ENCODE data around the genes MRC2, MARCHF10, MAP3K3 and STRADA.

GRCh38 chr17:62627613-62627971 lies at the start of gene MRC2:
Gene MRC2 (plus strand): TSS chr17:62627670.
- PRO-cap, result bidirectional peak, plus-strand start at chr17:62627673, minus-strand start at chr17:62627520; bidirectional peak, plus-strand start at chr17:62628063, minus-strand start at chr17:62627785
- RRBS, result 2% methylated on average over 11 of the region's 43 CpGs

DNA sequence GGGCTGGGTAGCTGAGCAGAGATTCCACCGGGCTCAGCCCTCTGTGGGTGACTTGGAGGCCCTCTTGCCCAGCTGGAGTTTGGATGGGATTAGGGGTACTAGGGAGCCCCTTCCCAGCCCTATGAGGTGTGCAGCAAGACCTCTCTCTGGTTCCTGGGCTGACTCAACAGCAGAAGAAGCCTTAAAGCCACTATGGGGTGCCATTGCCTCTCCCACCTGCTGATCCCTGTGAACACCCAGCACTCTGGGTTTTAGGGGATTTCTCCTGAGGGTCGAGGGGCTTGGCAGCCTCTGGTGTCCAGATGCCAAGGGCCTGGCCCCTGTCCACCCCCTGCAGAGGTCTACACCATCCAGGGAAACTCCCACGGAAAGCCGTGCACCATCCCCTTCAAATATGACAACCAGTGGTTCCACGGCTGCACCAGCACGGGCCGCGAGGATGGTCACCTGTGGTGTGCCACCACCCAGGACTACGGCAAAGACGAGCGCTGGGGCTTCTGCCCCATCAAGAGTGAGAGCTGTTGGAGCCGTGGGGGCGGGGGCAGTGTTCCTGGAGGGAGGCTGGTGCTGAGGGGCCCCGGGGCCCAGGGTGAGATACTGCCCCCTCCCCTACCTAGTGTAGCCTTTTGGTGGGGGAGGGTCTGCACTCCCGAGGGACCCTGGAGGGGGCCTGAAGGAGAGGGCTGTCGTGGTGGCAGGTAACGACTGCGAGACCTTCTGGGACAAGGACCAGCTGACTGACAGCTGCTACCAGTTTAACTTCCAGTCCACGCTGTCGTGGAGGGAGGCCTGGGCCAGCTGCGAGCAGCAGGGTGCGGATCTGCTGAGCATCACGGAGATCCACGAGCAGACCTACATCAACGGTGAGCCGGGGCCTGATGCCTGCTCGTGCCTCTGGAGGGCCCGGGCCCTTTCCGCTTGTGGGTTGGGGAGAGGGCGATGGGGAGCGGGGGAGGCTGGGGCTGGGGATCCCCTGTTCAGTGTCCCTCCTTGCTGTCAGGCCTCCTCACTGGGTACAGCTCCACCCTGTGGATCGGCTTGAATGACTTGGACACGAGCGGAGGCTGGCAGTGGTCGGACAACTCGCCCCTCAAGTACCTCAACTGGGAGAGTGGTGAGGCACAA lies 38.6 kb downstream of the MRC2 start:
- PRO-cap, result no peak
- RRBS, result no CpG with 5 or more reads among the region's 36 CpGs

DNA sequence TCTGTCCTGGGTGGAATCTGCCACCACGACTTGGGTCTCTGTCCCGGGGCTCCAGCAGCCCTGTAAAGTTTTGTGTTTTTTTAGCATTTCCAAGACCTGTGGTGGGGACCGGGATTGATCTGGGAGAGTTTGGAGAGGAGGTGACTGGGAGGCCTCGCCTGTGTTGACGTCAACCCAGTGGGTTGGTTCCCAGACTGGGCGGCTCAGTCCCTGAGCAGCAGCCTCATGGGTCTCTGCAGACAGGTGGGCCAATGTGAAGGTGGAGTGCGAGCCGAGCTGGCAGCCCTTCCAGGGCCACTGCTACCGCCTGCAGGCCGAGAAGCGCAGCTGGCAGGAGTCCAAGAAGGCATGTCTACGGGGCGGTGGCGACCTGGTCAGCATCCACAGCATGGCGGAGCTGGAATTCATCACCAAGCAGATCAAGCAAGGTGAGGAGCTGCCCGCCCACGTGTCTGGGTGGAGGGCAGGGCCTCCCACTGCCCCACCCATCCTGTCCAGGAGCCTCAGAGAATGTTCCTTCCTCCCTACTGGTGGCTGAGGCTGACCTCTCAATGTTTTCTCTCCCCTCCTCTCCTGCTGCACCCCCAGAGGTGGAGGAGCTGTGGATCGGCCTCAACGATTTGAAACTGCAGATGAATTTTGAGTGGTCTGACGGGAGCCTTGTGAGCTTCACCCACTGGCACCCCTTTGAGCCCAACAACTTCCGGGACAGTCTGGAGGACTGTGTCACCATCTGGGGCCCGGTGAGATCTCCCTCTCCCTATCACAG lies 44.1 kb downstream of the MRC2 start:
- PRO-cap, result bidirectional peak, plus-strand start at position 506 of the sequence, minus-strand start at position 438 of the sequence
- RRBS, result 75% methylated on average over 2 of the region's 22 CpGs

- PRO-cap, result no peak
- RRBS, result no CpG with 5 or more reads among the region's 35 CpGs
Measured at GRCh38 chr17:62692161-62693264, 65.0 kb downstream of the MRC2 start.

- PRO-cap, result no peak
- RRBS, result no CpG with 5 or more reads among the region's 3 CpGs
Measured at GRCh38 chr17:62709871-62710399, 82.5 kb downstream of the MRC2 start.

- PRO-cap, result no peak
- RRBS, result 24% methylated on average over 13 of the region's 50 CpGs
Measured at GRCh38 chr17:62808029-62808567, at the start of gene MARCHF10. Gene MARCHF10 (minus strand): TSS chr17:62808314.

DNA sequence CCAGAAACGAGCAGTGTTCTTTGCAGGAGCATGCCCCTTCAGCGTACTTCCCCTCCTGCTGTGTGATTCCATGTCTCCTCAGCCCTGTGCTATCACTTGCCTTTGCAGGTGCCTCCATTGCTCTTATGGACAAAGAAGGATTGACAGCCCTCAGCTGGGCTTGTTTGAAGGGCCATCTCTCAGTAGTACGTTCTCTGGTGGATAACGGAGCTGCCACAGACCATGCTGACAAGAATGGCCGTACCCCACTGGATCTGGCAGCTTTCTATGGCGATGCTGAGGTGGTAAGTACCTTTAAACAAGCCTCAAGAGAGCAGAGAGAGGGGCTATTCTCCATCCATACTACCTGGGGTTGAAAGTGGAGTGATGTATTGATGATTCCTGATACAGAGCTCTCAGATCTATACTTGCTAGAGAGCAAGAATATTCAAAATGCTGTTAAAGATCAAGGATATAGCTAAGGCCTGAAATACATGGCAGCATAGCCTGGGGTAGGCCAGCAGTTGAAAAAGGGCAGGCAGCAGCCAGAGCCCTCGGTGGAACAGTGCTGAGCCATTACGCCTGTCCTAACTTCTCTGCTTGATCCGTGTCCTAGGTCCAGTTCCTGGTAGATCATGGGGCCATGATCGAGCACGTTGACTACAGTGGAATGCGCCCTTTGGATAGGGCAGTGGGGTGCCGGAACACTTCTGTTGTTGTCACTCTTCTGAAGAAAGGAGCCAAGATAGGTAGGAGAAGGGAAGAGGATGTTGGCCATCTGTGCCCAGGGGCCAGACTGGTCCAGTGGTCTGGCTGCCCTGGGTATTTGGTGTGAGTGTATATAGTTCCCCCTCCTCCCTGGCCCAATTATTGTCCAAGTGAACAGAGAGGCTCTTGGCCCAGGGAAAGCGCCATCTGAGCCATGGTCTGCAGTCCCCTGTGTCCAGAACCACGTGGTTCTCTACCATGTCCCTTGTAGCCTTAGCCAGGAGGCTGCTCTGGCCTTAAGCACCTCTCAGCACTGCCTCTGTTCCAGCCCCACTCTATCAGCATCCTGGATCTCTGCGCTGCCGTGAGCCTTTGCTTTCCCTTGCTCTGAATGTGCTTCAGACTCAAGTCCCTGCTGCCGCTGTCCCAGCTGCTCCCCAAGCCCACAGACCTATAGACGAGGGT lies 34.3 kb downstream of the CYB561 start:
- PRO-cap, result no peak
- RRBS, result no CpG with 5 or more reads among the region's 19 CpGs

DNA sequence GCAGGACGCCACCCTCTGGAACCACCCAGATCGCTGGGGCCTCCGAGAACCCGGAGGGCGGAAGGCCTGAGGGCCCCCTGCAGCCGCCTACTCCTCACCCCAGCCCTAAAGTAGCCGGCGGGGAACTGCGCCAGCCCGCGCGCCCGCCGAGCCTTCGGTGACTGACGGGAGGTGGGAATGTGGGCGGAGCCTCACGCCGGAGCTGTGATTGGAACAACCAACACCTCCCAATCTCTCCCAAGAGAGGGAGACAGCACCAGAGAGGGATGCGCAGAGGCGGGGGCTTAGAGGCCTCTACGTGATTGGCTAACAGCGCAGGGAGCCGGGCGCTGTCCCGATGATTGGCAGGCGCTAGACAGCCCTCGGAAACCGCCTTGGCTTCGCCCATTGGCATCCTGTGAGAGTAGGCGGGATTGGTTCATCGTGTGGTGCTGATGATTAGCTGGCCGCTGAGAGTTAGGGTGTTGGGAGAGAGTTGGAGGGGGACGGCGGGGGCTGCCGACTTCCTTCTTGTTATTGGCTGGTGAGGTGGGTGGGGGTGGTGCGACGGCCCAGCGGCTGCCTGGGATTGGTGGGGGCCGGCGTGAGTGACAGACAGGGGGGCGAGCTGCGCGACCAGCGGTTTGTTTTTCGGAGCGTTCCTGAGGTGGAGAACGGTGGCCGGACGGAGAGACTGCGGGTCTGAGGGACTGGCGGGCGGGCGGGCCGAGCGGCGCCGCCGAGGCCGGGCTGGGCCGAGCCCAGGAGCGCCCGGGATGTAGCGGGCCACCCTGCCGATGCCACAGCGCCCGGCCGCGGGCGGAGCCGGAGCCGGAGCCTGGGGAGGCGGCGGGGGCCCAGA lies at the start of gene MAP3K3:
MAP3K3 (plus strand) TSS at position 626 of the 841 bp plus-strand sequence.
- PRO-cap, result bidirectional peak, plus-strand start at position 157 of the sequence, minus-strand start at position 163 of the sequence; bidirectional peak, plus-strand start at position 636 of the sequence, minus-strand start at position 263 of the sequence
- RRBS, result under 1% methylated on average over 43 of the region's 74 CpGs

DNA sequence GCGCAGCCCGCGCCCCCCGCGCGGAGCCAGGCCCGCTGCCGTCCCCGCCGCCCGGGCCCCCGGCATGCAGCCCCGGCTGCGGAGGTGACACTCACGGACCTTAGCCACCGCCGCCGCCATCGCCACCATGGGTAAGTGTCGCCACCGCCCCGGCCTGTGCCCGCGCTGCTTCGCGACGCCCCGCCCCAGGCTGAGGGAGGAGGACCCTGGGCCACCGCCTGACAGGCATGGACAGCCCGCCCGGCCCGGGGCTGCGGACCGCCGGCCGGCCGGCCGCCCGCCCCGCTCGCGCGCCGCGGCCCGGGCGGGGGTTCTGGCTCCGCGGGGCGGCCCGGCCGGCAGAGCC lies 389 bp downstream of the MAP3K3 start:
- PRO-cap, result bidirectional peak, plus-strand start at position 228 of the sequence, minus-strand start at position 158 of the sequence
- RRBS, result 1% methylated on average over 16 of the region's 52 CpGs

DNA sequence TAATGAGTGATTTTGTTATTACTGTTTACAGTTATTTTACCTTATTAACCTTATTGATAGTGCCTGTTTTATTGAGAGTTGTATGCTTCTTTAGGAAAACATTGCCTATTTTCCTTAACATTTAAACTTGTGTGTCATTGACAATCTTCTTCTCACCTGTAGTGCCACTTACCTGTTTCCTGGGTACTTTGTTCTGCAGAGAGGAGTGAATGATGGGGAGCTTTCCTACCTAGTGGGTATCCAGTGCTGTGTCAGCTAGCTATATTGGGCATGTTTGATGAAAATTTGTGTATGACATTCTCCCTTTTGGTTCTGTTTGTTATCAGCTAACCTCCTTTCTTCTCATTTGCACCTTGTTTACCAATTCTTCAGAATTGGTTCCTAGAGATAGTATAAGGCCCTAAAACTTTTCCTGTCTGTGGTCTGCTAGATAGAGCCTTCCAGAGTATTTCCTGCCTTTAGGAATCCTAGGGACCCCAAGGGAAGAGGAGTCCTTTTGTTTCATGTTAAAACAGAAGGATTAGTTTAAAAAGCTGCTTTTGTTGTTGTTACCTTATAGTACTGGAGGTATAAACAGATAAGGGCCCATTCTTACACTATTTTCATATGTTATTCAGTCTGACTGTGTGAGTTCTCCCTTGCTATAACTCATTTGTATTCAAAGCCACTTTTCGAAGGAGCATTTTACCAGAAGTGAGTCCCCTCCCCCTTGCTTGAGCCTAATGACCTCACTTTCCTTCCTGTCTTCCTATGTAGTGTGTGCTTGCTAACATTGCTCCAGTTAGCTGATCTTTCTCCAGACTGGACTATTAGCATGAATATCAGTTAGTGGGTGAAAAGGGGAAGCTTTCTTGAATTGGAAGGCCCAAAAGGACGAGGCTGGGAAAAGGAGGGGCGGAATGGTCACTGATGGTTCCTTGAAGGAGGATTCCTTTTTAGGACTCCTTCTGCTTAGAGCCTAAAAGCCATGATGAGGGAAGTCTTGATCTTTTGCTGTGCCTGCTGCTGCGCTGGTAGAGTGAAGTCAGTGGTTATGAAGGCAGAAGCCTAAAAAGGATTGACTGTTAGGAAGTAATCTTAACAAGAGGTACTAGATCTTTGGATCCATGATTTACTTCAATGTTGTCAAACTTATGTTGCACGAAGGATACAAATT lies 11.7 kb downstream of the MAP3K3 start:
- PRO-cap, result no peak
- RRBS, result no CpG with 5 or more reads among the region's 5 CpGs

- PRO-cap, result no peak
- RRBS, result 74% methylated on average over 9 of the region's 36 CpGs
Measured at GRCh38 chr17:63698480-63699111, 1.3 kb downstream of the LIMD2 start.

DNA sequence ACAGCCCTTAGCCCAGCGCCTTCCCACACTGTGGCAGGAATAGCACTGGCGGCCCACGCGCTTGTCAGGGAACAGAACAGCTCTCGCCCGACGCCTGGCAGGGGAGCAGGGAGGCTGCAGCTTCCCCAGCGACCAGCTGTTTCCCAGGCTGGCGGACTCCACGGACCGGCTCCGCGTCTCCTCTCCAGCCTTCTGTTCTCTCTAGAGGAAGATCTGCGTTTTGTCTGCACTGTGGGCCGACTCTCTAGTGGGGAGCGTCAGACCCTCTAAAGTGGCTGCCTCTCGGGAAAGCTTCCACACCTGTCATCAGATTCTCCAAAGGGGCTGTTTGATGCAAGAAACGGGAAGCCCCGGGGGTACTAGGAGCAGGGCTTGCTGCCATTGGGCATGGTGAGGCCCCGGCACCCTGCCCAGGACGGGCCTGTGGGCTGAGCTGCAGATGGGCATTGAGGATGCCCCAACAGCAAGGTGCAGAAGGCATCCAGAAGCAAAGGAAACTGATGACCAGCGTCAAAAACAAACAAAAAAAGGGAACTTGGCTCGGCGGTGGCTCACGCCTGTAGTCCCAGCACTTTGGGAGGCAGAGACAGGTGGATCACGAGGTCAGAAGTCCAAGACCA lies 1.4 kb upstream of the LIMD2 start:
- PRO-cap, result no peak
- RRBS, result 96% methylated on average over 2 of the region's 26 CpGs

- PRO-cap, result bidirectional peak, plus-strand start at chr17:63741983, minus-strand start at chr17:63741796
- RRBS, result 1% methylated on average over 12 of the region's 72 CpGs
Measured at GRCh38 chr17:63741213-63742074, at the start of gene STRADA. Gene STRADA (minus strand): TSS chr17:63741799.

- PRO-cap, result no peak
- RRBS, result no CpG with 5 or more reads among the region's 2 CpGs
Measured at GRCh38 chr17:63748153-63748384, 6.5 kb upstream of the STRADA start.

- PRO-cap, result no peak
- RRBS, result no CpG with 5 or more reads among the region's 5 CpGs
Measured at GRCh38 chr17:63772700-63773088, 703 bp downstream of the CCDC47 start.

DNA sequence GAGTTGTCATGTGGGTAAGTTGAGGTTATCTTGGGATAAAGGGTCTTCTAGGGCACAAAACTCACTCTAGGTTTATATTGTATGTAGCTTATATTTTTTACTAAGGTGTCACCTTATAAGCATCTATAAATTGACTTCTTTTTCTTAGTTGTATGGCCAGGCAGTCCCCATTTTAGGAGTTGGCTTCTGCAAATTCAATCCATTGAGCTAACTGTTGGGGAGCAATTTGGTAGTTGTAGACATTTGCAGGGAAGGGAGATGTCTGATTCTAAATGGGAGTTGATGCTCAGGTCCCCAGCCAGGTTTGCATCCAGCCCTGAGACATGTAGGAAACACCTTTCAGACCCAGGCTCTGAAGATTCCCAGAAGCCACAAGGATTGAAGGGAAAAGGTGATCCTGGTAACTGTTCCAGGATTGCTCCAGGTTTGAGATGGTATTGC lies 8.6 kb upstream of the PSMC5 start:
- PRO-cap, result no peak

GRCh38 chr17:63821961-63822220 lies 5.3 kb upstream of the PSMC5 start:
- PRO-cap, result no peak
- RRBS, result no CpG with 5 or more reads among the region's 5 CpGs

DNA sequence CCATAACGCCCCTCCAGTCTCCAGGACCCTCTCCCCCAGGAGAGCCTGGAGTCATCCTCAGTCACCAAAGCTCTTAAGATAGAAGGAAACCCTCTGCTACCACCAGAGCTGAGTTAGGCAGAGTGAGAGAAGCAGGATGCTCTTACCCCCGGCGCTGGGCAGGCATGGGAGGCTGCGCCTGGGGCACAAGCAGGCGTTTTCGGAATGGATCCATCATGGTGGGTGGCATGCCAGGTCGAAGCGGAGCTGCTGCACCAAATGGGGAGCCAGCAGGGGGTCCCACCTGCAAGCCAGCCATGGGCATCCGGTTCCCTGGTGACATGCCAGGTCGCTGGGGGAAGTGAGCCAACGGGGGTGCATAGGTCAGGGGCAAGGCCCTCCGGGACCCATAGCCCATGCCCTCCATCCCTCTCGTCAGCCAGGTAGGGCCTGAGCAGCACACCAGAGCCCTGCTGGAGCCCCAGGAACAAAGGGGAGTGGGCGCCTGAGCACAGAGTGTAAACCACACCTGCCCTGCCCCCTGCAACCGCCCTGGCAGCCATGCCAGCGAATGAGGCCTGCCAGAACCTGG lies 5.1 kb downstream of the SMARCD2 start:
- PRO-cap, result no peak
- RRBS, result 79% methylated on average over 4 of the region's 16 CpGs

DNA sequence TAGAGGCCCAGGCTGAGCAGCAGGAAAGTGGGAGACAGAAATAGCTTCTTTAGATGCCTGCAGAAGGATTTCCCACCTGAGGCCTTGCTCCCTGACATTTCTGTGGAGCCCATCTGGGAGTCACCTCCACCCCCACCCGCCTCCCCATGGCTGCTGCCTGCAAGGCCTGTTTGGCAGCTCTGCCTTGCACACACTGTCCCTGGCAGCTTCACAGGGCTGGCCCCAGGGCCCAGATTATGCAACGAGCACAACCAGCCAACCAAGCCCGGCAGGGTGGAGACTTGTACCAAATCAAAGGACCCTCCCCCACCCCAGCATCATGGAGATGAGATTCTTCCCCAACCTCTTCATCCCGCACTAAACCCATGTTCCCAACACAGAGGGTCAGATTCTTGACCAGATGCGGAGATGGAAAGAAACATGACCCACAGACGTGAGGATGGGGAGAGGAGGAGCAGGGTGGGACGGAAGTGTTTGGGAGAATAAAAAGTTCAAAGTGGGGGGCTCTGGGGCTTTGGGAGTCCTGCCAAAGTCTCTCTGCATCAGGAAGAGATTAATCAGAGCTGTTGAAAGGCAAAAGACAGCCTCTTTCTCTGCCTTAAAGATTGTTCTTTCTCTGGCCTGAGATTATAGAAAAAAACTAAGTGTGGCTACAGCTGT lies 3.8 kb downstream of the SMARCD2 start:
- PRO-cap, result no peak
- RRBS, result no CpG with 5 or more reads among the region's 7 CpGs

DNA sequence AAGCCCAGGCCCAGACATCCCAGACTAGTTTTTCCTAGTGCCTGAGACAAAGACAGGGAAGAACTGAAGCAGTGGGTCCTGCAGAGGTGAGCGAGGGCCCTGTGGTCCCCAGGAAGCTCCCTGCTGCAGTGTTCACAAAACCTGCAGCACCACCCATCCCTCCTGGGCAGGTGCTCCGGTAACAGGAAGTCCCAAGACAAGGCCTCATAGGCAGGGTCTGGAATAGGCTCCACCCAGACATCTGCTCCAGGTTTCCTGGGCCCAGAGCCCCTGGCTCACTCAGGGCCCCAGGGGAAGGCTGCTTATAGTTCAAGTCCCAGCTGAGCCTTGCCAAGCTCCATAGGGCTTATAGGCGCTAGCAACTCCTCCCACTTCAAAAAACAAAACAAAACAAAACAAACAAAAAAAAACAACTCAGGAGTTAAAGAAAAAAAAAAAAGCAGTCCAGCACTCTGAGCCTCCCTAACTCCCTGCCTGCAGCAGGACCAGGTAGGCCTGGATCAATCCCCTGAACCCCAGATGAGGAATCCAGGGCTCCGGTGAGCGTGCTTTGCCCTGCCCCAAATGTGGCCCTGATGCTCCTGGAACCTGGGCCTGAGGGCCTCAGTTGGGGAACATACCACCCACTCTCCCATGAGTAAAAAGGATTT lies 3.2 kb downstream of the SMARCD2 start:
- PRO-cap, result no peak
- RRBS, result no CpG with 5 or more reads among the region's 5 CpGs